Measurements from ENCODE around the genes OR52I1, OR51D1, MMP26, OR52A1, HBE1, OR51M1, OR51Q1, OR52N5 and CNGA4.

DNA sequence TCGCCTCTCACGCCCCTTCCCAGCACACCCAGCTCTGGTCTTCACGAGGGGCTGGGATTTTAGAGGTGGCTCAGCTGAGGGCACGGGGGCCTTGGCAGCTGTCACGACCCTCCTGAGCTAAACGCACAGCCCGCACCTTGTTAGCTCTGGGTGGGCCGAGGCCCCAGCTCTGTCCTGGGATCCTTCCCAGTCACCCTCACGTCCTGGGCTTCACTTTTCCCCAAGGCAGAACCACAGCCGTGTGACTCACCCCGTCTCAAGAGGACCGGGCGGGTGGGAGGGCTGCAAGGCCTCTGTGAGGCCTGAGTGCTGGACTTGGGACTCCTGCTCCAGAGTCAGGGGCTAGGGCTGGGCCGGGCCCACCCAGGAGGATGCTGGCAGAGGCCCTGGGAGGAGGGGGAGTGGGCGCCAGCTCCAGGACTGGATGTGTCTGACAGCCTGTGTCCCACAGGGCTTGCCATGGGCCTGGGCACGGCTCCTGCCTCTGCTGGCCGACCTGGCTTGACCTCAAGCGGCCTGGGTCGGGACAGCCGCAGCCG lies 18.2 kb downstream of the OSBPL5 start:
- RRBS = 80% methylated on average over 1 of the region's 21 CpGs

GRCh38 chr11:3154115-3154673 lies 10.9 kb downstream of the OSBPL5 start:
- RRBS = 51% methylated on average over 5 of the region's 23 CpGs

GRCh38 chr11:3626145-3626656 lies 15.6 kb downstream of the ART5 start:
- RRBS = no CpG with 5 or more reads among the region's 11 CpGs

GRCh38 chr11:3664670-3665084 lies 6.5 kb downstream of the CHRNA10 start:
- RRBS = no CpG with 5 or more reads among the region's 9 CpGs

- RRBS = no CpG with 5 or more reads among the region's 5 CpGs
Measured at GRCh38 chr11:3776215-3776521, 21.2 kb downstream of the NUP98 start.

GRCh38 chr11:3827336-3828418 lies 13.1 kb downstream of the RHOG start:
- RRBS = no CpG with 5 or more reads among the region's 37 CpGs

GRCh38 chr11:3869126-3869703 lies 13.8 kb downstream of the STIM1 start:
- RRBS = no CpG with 5 or more reads among the region's 8 CpGs

GRCh38 chr11:4074450-4074788 lies 20.2 kb upstream of the RRM1 start:
- RRBS = no CpG with 5 or more reads among the region's 8 CpGs

DNA sequence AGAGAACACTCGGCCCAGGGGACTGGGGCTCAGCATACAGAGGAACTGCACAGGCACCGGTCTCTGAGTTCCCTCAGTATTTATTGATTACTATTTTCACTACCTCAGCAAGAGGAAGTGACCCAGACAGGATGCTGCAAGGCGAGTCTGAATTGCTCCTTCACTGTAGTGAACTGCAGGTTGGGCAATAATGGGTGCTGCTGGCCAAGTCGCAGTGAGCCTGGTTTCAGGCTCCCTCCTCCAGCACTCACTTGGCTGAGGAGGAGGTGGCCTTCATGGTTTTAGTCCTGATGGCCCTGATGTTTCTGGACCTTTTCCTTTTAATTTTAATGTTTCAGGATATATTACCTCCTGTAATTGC lies 10.4 kb downstream of the OR52K2 start:
- RRBS = no CpG with 5 or more reads among the region's 4 CpGs

GRCh38 chr11:4593619-4594127 lies at the start of gene OR52I1:
Gene OR52I1 (plus strand): TSS chr11:4594039.
- RRBS = no CpG with 5 or more reads among the region's 2 CpGs

DNA sequence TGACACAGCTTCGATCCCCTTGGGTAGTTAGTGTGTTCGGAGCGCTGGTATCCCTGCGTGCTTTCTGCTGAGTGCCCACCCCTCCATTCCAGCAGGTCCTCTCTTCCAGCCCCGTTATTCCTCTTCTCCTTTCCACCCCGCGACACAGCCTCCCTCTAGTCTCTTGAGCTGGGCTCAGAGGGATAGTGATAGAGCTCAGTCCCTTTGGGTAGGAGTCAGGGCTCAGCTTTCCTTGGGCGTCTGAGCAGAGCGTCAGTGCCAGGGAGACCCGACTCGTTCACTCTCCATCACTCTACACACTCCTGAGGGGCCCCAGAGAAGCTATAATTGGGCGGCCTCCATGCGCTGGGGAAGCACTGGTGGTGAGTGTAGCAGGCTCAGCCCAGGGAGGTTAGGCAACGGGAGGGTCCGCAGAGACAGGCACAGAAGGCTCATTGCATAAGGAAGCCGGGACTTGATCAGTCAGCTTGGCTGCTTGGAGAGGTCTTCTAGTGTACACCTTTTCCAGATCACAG lies at the start of gene OR51D1:
Gene OR51D1 (plus strand): TSS at position 373 of the 515 bp plus-strand sequence.
- RRBS = 70% methylated on average over 1 of the region's 16 CpGs

DNA sequence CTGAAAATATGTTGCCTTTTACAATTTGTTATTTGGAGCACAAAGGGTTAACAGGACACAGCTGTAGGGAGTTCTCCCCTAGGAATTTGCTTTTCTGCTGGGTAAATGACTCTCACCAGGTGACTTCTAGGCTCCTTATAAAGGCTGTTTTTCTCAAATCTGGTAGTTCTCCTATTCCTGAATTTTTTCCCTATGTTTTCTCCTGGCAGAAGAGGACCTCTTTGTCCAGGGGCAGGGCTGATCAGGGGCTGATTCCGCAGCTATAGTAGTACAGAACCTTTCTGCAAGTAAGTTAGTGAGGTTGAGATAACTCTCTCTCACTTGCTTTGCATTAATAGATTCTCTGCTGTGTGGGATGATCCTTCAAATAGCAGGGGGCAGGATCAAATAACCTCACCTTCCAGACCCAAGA lies at the start of gene MMP26:
Gene MMP26 (plus strand): TSS at position 165 of the 412 bp plus-strand sequence.
- RRBS = no CpG with 5 or more reads among the region's 1 CpG

DNA sequence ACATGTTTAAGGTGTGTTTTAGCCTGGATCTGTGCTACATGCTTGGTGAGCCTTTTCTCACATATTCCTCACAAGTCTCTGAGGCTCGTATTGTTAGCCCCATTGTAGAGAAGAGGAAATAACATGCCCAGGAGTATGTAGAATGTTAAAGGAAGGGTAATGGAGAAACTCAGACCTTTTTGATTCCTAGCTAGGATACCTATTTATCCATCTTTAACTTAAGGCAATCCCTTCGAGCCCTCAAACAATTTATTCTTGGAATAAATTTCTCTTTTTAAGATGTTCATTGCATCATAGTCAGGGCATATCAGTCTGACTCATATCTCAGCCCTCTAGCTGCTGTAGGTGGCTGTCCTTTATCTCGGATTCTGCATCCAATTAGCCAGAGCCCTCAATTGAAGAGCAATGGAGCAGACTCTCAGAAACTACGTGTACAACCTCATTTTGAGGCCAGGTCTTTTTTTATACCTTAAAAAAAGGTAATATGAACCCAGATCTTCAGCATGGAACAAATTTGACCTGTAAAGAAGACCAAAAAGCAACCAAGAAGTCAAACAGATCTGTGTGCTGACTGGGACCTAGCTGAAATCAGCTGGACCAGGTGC lies 8.8 kb downstream of the OR52A5 start:
- RRBS = no CpG with 5 or more reads among the region's 4 CpGs

DNA sequence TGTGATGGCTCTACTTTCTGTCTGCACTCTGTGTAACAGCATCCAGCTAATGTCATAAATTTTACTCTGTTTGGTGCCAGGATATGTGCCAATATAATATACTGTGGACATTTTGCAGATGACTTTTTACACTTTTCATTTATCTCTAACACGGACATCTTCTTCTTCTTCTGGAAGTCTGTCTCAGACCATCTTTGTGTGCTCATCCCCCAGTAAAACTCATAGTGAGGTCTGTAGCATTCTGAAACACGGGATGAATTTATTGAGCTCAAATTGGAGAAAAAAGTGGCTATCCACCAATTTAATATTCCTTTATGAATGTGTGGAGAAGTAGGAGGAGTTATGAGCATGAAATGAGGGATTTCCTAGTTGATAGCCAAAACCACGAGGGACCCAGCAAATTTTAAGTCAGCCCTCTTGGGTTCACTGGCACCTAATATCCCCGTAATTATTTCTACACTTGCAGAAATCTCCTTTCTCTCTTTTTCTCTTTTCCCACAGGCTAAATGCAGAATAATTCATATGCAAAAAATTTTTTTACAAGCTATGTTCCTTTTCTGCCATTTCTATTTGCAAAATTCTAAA lies at the start of gene OR52A1:
Gene OR52A1 (minus strand): TSS at position 260 of the 585 bp plus-strand sequence.
- RRBS = no CpG with 5 or more reads among the region's 4 CpGs

DNA sequence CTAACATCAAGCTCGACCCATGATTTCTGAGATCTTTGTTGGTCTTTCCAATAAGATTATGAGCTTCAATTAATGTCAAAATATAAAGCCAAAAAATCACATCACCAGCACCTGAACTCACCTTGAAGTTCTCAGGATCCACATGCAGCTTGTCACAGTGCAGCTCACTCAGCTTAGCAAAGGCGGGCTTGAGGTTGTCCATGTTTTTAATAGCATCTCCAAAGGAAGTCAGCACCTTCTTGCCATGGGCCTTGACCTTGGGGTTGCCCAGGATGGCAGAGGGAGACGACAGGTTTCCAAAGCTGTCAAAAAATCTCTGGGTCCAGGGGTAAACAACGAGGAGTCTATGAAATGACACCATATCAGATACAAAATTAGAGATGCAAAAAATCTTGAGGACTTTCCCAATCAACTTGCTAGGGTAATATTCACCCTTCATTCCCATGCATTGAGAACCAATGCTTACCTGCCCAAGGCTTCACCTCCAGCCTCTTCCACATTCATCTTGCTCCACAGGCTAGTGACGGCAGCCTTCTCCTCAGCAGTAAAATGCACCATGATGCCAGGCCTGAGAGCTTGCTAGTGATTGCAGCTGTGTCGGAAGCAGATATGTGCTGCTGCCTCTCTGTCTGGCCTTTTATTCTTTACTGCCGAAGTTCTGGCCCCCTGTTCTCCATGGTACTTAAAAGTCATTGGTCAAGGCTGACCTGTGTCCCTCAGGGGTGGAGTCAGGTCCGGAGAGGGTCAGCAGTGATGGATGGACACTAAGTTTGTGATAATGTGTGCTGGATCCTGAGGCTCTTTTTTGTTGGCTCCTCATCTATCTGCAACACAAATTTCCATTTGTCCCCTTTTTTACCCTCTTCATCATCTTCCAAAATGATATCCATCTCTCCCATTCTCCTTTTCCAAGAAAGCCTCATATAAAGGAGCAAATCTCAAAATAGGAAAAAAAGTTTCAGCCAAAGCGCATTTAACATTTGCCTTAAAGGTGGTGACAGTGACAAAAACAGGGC lies at the start of gene HBE1:
Gene HBE1 (minus strand): TSS at position 613 of the 1,016 bp plus-strand sequence.
- RRBS = no CpG with 5 or more reads among the region's 9 CpGs

- RRBS = no CpG with 5 or more reads among the region's 1 CpG
Measured at GRCh38 chr11:5383795-5383974, at the start of gene OR51M1. Gene OR51M1 (plus strand): TSS chr11:5383812.

- RRBS = no CpG with 5 or more reads among the region's 2 CpGs
Measured at GRCh38 chr11:5383975-5384489, 420 bp downstream of the OR51M1 start.

DNA sequence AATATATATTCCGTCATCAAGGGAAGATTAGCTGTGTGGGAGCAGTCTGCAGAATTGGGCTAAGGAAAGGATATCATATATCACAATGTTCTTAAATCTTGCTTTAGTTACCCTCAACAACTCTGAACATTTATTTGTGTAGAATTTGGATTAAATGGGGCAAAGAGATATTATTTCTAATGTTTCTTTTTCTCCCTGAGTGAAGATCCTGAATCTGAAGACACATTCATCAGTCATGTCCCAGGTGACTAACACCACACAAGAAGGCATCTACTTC lies at the start of gene OR51Q1:
Gene OR51Q1 (plus strand): TSS at position 146 of the 277 bp plus-strand sequence.
- RRBS = no CpG with 5 or more reads among the region's 1 CpG

DNA sequence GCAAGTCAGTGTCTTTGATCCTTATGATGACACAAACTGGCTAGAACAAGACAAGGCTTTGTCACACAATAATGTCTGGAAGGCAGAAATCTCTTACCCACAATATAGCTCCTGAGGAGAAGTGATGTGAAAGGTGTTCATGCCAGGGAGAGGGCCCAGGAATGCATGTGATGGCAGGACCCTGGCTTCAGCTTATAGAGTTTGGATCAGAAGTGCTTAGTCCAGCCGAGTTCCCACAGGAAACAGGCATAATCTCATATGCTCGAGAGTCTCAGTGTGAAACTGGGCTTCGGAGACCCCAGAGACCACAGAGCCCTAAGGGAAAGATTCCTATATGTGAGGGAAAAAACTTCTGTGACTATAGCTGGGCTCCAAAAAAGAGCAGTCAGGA lies at the start of gene OR52N5:
Gene OR52N5 (minus strand): TSS at position 158 of the 391 bp plus-strand sequence.
- RRBS = no CpG with 5 or more reads among the region's 3 CpGs

DNA sequence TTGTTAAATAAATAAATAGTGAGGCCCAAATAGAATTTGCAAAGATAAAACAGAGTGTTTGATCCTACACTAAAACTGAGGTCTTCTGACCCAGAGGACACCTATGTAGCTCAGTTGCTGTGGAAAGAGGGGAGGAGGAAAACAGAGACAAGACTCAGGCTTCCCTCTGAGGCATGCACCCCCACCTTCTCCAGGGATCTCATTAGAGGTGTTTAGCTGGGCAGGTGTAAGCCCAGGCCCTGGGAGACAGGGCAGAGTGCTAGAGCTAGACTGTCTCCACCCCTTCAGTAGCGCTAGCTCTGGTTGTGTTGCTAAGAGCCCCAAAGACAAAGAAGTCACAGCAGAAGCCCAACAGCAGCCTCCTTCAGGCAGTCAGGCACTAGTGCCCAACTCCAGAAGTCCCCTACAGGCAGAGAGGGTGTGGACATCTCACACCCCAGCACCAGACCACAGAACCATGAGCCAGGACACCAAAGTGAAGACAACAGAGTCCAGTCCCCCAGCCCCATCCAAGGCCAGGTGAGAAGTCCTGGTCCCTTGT lies at the start of gene CNGA4:
Gene CNGA4 (plus strand): TSS at position 340 of the 541 bp plus-strand sequence.
- RRBS = no CpG with 5 or more reads among the region's 1 CpG

Measured in renal cortical epithelial cell (primary cell).